CMK (cell line): ENCODE results near the gene PALS1.

GRCh38 chr14:64221648-64222044, 72.5 kb downstream of the ESR2 start:
- RRBS, result 100% methylated on average over 2 of the region's 8 CpGs

GRCh38 chr14:64405101-64405709, 17.1 kb downstream of the MTHFD1 start:
- RRBS, result no CpG with 5 or more reads among the region's 4 CpGs

DNA sequence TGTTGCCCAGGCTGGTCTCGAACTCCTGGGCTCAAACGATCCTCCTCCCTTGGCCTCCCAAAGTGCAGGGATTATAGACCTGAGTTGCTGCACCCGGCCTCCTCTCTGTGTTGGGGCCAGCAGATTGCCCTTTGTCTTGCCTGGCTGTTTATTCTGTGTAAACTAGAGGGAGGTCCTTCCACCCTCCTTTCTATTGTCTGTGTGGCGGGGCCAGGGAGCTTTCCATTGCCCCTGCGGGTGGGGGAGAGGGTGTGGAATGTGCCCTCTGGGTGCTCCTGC, 22.2 kb downstream of the MTHFD1 start:
- RRBS, result no CpG with 5 or more reads among the region's 5 CpGs

DNA sequence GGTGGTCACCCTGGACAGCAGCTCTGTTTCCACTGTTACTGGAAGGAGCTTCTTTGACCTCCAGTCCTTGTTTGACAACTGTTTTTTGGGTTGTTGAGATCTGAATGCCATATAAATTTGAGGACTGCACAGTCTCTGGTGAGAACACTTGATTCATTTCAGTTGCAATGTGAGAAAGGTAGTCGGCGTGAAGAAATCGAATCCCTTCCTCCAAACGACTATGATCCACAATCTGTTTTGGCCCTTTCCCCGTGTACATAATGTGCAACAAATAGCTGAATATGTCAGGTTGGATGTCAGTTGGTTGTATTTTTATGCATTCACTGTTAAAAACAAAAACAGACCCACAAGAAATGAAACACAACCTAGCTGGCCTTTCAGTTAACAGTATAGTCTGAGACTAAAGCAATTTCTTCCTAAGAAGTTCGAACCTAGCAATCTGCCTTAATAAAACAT, 15.9 kb downstream of the ZBTB25 start:
- RRBS, result no CpG with 5 or more reads among the region's 6 CpGs

DNA sequence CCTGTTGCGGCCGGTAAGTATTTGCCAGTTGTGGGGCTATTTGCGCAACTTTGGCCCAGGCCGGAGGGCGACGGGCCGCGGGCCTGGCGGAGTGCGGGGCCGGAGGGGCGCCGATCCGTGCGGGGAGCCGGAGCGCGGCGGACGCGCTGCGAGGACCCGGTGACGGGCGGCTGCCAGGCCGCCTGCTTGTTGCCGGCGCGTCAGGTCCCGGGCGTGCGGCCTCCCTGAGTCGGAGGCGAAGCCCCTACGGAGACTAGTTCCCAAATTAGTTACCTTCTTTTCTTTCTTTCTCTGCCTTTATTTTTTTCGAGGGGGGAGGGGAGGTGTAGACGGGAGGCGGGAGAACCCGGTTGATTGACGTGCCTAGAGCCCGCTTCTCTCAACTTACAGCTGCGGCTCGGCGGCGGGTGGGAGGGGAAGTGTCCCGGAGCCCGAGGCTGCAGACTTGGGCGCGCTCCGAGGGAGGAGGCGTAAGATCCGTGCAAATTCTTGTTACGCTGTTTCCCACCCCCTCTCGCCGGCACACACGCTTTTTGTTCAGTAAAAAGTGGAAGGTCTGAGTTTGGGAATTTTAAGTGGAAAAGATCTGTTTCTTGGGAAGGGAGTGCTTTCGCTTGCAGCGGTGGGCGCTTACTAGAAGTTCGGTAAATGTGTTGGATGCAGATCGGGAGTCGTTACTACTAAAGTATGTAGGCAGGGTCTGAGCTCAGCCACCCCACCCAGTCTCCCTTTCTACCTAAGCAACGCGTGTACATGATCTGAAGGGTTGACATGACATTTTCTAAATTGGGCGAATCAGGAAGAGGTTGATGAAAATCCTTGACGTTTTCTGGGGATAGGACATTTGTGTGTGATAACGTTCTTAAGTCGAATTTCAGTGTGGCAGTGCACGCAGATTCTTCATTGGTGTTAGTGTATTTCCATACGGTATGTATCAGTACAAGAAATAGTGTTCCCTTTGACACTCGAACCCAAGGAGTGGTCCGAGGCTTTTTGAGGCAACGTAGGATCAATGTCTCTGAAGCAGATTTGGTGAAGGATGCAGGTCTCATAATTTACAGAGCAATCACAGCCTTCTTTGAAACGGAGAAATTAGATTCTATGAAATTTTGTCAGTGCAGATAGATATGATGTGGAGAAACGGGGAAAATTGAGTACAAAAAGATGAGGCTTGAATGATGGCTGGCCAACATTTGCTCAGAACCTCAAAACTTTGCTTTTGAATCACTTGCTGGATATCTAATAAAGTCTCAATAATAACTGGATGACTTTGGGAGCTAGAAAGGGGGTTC, 810 bp downstream of the ZBTB1 start:
- RRBS, result 2% methylated on average over 30 of the region's 75 CpGs

GRCh38 chr14:64541435-64541936, 945 bp downstream of the HSPA2 start:
- RRBS, result no CpG with 5 or more reads among the region's 50 CpGs

GRCh38 chr14:64625383-64625992, 75.7 kb downstream of the PPP1R36 start:
- RRBS, result no CpG with 5 or more reads among the region's 11 CpGs

- RRBS, result no CpG with 5 or more reads among the region's 3 CpGs
Observed at GRCh38 chr14:64675294-64675722, 28.9 kb upstream of the PLEKHG3 start.

DNA sequence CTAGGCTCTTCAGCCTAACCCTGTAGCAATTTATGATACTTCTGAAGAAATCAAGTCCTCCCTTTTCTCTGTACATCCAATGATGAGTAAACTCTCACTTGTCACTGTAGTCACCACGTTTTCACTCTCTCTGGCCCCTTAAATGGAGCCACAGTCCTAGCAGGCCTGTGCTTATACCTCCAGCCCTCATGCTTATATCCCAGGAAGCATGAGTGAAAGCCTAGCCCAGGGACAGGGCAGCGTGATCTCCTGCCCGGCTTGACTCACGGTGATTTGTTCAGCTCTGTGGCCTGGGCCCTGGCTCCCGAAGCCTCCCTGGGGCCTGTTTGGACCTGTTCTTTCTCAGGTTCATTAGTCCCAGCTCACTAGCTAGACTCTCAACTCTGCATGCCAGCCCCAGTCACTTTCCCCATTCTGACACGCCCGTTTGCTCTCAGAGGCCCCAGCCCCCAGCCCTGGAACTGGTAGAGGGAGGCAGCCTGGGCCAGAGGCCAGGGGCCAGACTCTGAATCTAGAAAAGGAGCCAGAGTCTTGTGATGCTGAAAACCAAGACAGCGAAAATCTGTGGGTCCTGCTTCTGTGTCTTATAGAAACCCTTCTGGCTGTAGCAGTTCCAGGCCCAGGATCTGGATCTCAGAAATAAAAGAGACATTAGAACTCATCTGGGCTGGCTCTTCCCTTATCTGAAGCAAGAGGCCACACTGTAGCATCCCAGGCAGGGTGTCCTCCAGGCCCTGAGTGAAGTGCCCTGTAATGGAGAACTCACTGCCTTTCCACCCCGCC, 23.9 kb upstream of the PLEKHG3 start:
- RRBS, result no CpG with 5 or more reads among the region's 9 CpGs

DNA sequence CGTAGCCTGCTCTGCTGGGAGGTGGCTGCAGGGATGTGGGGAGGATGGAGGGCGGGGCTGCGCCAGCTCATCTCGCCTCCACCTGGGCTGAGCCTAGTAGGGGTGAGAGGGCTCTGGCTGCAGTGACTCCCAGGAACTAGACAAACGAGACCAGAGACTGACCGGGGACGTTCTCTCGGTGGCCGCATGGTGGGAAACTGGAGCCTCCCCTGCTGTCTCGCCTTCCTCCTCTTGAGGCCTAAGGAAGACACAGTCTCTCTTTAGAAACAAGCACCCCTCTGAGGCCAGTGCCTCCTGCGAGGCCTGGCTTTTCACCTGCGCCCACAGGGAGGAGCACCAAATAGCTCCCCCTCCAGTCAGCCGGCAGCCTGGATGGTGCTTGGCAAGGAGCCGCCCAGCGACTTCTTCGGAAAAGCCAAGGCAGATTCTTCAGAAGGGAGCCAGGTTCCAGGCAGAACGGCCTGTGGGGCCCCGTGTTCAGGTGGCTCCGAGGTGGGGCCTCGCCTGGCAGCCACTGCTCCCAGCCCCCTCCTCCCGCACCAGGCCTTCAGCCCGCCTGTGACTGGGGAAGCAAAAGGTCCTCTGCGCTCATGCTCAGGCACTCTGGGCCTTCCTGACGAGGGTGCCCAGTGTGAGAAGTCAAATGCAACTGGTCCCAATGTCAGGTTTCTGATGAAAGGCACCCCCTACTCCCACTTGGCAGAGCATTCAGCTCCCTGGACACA, 62.5 kb downstream of the PLEKHG3 start:
- RRBS, result no CpG with 5 or more reads among the region's 24 CpGs

DNA sequence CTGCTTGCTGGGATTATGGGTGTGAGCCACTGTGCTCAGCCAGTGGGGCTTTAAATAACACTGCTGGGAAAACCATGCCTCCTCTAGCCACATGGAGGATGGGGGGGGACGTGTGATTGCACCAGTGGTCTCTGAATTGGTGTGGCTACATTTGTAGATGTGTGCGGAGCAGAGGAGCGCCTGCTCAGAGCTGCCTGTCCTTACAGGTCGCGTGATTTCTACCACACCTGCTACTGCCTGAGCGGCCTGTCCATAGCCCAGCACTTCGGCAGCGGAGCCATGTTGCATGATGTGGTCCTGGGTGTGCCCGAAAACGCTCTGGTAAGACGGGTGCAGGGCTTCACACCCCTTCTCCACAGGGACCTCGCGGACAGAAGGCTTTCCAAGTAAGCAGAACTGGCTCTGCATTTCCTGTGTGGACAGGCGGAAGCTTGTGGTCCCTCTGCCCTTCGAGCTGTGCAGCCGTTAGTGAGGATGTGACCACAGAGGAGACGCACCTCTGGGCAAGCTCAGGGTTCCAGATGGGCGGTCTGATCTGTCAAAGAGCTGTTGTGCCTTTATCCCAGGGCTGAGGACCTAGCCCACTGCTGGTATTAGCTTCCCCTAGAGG, 47.8 kb downstream of the MAX start:
- RRBS, result no CpG with 5 or more reads among the region's 18 CpGs

DNA sequence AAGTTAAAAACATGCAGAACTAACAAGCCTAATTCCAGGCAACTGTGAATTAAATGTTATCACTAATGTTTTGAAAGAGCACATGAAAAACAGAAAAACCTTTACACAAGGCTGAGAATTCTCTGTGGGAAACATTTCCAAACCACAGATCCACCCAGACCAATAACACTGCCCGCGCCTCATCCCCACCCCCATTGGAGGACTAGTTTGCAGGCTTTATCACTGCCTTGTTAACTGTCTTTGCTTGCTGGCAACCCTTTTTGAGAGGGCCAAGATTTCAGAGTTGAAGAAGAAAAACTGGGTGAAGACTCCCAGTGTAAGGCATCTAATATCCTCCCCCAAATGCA, 6.0 kb downstream of the MAX start:
- RRBS, result no CpG with 5 or more reads among the region's 2 CpGs

GRCh38 chr14:65229524-65230597, 127.5 kb upstream of the MAX start:
- RRBS, result 5% methylated on average over 11 of the region's 29 CpGs

- RRBS, result no CpG with 5 or more reads among the region's 3 CpGs
Observed at GRCh38 chr14:65296954-65297235, 115.6 kb upstream of the FUT8 start.

GRCh38 chr14:65301636-65302437, 110.7 kb upstream of the FUT8 start:
- RRBS, result no CpG with 5 or more reads among the region's 10 CpGs

DNA sequence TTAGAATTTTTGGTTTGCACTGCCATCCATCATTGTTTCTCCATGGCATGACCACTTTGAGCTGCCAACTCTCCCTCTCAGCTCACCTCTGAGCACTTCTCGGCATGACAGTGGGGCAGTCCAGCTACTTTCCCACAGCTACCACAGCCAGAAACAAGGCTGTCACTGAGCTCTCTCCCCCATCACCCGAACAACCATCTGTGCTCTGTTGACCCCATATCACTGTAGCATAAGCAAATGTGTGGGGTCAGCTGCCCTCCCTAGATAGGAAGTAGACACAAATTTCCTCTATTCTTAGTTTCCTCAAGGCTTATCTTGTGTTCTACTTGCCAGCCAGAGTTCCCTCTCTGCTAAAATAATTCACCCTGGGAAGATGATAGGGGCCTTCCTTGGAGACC, 82.6 kb upstream of the FUT8 start:
- RRBS, result no CpG with 5 or more reads among the region's 2 CpGs

- RRBS, result no CpG with 5 or more reads among the region's 9 CpGs
Observed at GRCh38 chr14:65373042-65373553, 39.4 kb upstream of the FUT8 start.

GRCh38 chr14:65411531-65412139, 895 bp upstream of the FUT8 start:
- RRBS, result under 1% methylated on average over 19 of the region's 44 CpGs

GRCh38 chr14:67115840-67116295, 73.4 kb upstream of the GARIN2 start:
- RRBS, result no CpG with 5 or more reads among the region's 3 CpGs

- RRBS, result 1% methylated on average over 35 of the region's 77 CpGs
Observed at GRCh38 chr14:67240904-67241626, at the start of gene PALS1. Gene PALS1, plus strand, starts transcription at chr14:67241435.